ENCODE measurements around a stretch of chr6.

- RRBS = no CpG with 5 or more reads among the region's 5 CpGs
These were observed 276.6 kb downstream of the DST start for GRCh38 chr6:56678039-56678520.

DNA sequence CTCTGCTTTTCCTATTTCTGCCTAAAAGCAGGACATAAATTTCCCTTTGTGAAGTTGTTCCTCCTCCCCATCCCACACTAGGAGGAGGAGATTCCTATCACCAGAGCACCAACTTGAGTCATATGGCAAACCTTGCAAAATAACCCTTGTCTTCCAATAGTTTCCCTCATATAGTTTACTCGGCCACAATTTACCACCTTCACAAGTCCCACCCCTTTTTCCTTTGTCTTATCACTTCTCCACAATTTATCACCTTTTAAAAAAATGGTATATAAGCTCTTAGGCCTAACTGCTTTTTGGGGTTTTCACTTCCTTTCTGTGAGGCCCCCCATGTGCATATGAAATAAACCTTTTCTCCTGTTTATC, 2.8 kb upstream of the RAB23 start:
- RRBS = no CpG with 5 or more reads among the region's 1 CpG

GRCh38 chr6:57242248-57242902, 20.3 kb upstream of the RAB23 start:
- RRBS = no CpG with 5 or more reads among the region's 2 CpGs

GRCh38 chr6:62450267-62450811, 164.3 kb upstream of the KHDRBS2 start:
- RRBS = no CpG with 5 or more reads among the region's 4 CpGs

DNA sequence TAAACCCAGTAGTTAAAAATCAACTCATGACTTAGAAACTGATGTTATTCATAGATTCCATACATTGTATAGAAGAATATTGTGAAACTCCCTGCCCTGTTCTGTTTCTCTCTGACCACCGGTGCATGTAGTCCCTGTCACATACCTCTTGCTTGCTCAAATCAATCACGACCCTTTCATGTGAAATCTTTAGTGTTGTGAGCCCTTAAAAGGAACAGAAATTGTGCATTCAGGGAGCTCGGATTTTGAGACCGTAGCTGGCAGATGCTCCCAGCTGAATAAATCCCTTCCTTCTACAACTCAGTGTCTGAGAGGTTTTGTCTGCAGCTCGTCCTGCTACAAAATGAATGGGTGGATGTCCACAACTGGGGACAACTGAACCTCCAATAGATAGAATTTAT, 480.3 kb upstream of the KHDRBS2 start:
- RRBS = no CpG with 5 or more reads among the region's 5 CpGs

GRCh38 chr6:63440480-63440972, 120.7 kb upstream of the LGSN start:
- RRBS = 96% methylated on average over 1 of the region's 16 CpGs

GRCh38 chr6:63573381-63574328, 1.4 kb downstream of the PTP4A1 start:
- RRBS = under 1% methylated on average over 7 of the region's 56 CpGs

DNA sequence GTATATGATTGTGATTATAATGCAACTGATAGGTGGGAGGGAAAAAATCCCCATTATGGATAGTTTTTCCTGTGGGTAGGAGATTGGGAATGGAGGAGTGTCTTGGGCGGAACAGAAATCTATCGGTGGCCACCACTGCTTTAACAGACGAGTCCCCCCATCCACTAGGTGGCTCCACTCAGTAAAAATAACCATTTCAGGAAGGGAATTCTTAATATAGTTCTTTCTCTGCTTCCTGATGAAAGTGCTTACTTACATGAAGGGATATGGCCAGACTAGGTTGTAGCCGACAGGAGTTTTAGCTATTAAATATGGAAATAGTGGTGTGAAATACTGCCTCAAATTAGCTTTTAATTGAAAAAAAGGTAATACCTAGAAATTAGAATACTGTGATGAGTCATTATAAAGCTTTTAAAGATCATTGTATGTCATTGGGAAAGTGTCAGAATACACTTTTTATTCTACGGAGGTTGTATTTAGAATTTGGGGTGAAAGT, 2.1 kb downstream of the PTP4A1 start:
- RRBS = no CpG with 5 or more reads among the region's 5 CpGs

DNA sequence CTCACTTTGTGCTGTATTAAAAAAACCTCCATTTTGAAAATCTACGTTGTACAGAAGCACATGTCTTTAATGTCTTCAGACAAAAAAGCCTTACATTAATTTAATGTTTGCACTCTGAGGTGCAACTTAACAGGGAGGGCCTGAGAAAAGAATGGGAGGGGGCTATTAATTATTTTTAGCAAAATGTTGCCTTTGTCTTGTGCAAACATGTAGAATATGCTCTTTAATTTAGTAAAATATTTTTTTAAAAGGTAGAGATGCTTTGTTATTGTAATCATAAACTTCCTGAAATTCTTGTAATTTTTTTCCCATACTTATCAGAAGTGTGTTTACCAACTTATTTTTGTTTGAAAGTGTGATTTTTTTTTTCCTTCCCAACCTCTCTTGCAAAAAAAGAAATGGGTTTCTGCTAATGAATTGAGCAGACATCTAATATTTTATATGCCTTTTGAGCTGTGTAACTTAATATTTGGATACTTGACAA, 8.5 kb downstream of the PTP4A1 start:
- RRBS = no CpG with 5 or more reads among the region's 1 CpG

DNA sequence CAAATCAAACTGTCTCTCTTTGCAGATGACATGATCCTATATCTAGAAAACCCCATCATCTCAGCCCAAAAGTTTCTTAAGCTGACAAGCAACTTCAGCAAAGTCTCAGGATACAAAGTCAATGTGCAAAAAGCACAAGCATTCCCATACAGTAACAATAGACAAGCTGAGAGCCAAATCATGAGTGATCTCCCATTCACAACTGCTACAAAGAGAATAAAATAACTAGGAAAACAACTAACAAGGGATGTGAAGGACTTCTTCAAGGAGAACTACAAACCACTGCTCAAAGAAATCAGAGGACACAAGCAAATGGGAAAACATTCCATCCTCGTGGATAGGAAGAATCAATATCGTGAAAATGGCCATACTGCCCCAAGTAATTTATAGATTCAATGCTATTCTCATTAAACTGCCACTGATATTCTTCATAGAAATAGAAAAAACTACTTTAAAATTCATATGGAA, 13.6 kb downstream of the PTP4A1 start:
- RRBS = no CpG with 5 or more reads among the region's 2 CpGs

- RRBS = no CpG with 5 or more reads among the region's 3 CpGs
These were observed 18.5 kb downstream of the PHF3 start for GRCh38 chr6:63653910-63654686.

DNA sequence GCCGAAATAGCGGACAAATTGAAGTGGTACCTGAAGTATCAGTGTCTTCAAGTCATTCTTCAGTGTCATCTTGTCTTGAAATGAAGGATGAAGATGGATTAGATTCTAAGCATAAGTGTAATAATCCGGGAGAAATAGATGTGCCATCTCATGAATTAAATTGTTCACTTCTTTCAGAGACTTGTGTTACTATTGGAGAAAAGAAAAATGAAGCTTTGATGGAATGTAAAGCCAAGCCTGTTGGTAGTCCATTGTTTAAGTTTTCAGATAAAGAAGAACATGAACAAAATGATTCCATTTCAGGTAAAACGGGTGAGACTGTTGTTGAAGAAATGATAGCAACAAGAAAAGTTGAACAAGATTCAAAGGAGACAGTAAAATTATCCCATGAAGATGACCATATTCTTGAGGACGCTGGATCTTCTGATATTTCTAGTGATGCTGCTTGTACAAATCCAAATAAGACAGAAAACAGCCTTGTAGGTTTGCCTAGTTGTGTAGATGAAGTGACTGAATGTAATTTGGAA, 48.8 kb downstream of the PHF3 start:
- RRBS = no CpG with 5 or more reads among the region's 5 CpGs

DNA sequence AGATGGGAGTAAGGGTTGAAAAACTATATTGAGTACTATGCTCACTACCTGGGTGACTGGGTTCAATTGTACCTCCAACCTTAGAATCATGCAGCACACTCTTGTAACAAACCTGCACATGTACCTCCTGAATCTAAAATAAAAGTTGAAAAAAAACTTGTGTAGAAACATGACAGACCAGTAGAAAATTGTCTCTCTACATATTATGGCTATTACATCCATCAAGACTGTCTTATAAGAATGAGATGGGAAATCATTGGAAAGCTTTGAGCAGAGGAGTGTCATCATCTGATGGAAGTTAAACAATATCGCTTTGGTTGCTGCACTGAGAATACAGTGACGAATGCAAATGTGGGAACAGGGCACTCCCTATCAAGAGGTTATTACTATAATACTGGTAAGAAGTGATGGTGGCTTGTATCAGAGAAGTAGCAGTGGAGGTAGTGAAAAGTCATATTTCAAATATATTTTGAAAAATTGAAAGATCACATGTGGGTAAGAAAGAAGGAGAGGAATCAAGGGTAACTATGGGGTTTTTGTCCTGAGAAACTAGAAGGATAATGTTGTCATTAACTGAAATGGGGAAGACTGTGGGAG, 98.6 kb downstream of the PHF3 start:
- RRBS = no CpG with 5 or more reads among the region's 2 CpGs

DNA sequence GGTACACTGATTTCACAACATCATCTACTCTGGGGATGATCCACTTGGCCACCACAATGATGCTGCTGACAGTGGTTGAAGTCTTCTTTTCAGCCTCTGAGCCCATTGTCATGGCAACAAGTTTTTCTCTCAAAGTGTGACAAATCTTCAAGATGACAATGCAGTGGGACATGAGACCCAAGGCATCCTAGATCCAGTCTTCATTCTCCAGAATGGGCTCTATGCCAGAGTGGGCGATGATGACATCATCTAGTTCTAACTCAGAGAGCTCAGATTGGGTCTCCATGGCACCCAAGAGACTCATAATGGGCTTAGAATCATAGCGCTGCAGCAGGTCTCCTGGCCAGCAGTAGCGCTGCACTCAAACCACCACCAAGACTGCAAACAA, 567.9 kb upstream of the ZC3H11C start:
- RRBS = no CpG with 5 or more reads among the region's 3 CpGs

DNA sequence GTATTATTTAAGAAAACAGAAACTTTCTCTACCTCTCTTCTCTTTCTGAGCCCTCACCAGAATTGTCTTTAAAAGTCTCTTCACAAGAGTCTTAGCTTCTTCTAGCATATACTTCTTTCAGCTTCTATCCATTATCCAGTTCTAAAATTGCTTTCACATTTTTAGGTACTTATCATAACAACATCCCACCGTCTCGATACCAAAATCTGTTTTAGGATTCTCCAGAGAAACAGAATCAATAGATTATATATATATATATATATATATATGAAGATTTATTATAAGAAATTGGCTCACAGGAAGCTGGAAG, 30.4 kb upstream of the ZC3H11C start:
- RRBS = no CpG with 5 or more reads among the region's 2 CpGs

GRCh38 chr6:67885191-67886335, 749.5 kb upstream of the ADGRB3 start:
- RRBS = no CpG with 5 or more reads among the region's 12 CpGs

DNA sequence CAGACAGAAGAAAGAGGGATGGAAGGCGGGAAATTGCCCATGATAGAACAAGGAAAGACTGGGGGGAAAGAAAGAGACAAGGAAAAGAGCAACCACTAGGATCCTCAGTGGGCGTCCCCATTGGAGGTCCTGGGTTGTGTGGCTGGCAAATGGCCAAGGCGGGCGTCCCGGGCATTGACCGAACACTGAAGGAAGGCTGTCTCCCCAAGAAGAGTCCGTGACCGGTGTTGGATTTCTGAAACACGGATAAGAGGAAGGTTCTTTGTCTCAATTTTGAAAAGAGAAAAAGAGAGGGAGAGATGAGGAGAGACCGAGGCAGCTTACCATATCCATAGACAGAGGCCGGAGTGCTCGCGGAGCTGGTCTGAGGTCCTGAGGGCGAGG, 746.5 kb upstream of the ADGRB3 start:
- RRBS = 70% methylated on average over 7 of the region's 14 CpGs

GRCh38 chr6:67888971-67890144, 745.7 kb upstream of the ADGRB3 start:
- RRBS = 17% methylated on average over 9 of the region's 19 CpGs

GRCh38 chr6:69790162-69790521, 6.7 kb downstream of the LMBRD1 start:
- RRBS = no CpG with 5 or more reads among the region's 4 CpGs